Sciatic nerve (tissue), 1 donor: ENCODE results near the genes SEC16A and EGFL7.

DNA sequence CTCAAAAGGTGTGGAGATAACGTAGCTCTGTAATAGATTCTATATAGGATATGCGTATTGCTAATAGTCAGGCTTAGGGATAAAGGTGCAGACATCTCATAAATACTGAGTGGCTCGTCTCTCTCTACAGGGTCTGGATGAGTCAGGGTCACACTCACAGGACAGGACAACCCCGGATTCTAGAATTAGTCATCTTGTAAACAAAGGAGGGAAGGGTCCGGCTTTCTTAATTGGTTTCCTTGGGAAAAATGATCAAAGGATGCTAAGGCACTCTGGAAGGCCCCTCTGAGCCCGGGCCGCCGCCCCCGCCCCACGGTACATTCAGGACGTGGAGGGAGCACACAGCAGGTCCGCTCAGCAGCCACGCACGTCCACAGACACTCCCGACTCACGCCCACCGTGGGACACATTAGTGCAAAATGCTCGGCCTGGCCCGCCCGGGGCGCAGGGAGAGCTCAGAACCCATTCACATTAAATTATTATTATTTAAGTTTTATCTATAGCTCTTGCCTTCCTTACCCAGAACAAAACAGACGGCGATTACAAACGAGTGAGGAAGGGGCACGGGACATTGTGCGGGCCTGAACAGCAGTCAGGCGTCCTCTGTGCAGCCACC is 47.3 kb upstream of the UBAC1 start:
- PRO-cap, result bidirectional peak, plus-strand start at position 324 of the sequence, minus-strand start at position 135 of the sequence

DNA sequence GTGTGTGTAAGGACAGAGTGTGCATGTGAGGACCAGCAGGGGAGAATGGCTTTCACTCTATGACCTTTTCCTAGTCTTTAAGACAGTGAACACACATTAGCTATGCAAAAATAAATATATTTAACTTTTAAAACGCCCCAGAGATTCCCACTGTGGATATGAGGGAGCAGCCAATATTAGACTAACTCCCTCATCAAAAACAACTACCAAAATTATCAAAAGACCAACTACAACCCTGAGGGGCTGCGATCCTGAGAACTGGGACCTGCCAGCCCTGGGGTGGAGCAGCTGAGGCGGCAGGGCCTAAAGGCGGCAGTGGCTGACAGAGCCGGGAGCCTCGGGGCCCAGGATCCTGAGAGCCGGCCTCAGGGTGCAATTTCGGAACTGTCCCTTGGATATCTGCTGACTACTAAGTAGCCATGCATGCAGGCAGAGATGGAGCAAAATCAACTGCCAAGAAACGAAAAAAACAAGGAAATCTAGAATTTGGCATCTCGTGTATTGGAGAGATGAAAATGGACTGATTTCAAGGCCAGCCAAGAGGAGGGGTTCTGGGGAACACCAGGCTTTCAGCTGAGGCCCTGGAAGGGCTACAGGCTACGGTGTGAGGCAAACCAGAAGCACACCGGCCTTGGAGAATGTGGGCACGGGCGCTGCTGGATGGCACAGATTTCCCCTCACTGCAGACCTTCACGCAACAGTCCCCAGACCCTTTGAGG is 63.6 kb upstream of the UBAC1 start:
- PRO-cap, result no peak

DNA sequence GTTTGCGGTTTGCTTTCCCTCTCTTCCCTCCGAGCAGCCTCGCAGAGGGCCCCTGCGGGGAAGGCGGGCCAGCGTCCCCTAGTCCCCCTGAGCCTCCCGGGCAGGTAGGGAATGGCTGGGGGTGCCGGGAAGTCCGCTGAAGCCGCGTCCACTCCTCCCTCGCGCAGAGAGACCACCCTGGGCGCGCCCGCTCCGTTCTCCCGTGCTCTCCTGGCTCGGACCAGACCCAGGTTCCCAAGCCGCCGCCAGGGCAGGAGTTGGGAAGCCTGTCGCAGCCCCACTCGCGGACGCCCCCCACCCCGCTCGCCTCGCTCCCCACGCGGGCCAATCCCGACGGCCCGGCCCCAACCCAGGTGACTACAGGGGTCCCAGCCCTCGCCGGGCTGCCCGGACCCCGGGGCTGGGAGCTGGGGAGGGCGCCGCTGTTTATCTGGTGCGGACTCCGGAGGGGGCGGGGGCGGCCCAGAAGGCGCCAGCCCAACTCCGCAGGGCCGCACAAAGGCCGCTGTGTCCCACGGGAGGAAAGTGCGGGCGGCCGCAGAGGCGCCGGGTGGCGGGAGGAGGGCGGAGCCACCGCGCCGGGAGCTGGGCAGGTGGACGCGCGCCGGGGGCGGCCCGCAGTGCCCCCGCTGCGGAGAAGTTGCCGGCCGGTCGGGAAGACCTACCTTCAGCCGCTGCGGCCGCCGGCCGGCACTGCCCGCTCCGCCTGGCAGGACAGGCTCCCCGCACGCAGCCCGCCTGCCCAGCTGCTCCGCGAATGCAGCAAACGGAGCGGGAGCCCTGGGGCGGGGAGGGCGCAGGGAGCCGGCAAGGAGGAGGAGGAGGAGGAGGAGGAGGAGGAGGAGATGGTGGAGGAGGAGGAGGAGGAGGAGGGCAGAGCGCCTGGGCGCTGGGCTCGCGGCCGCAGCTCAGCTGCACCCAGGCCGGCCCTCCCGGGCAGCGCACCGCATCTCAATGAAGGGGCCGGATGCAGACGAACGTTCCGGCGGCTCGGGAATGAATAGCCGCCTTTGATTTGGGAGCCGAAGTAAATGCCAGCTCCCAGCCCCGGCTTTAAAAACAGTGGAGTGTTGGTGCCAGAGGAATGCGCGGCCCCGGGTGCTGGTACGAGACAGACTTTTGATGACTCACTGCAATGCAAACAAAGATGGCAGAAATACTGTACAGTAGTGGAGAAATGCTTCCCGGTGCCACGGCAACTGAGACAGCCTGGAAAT is 43.6 kb downstream of the NACC2 start:
- PRO-cap, result unidirectional peak, minus-strand start at position 956 of the sequence; bidirectional peak, plus-strand start outside the sequence, minus-strand start at position 1,002 of the sequence

GRCh38 chr9:136090754-136091343 is 4.2 kb downstream of the NACC2 start:
- PRO-cap, result bidirectional peak, plus-strand start at chr9:136091042, minus-strand start at chr9:136090866

GRCh38 chr9:136105204-136105871 is 10.2 kb upstream of the NACC2 start:
- PRO-cap, result no peak

DNA sequence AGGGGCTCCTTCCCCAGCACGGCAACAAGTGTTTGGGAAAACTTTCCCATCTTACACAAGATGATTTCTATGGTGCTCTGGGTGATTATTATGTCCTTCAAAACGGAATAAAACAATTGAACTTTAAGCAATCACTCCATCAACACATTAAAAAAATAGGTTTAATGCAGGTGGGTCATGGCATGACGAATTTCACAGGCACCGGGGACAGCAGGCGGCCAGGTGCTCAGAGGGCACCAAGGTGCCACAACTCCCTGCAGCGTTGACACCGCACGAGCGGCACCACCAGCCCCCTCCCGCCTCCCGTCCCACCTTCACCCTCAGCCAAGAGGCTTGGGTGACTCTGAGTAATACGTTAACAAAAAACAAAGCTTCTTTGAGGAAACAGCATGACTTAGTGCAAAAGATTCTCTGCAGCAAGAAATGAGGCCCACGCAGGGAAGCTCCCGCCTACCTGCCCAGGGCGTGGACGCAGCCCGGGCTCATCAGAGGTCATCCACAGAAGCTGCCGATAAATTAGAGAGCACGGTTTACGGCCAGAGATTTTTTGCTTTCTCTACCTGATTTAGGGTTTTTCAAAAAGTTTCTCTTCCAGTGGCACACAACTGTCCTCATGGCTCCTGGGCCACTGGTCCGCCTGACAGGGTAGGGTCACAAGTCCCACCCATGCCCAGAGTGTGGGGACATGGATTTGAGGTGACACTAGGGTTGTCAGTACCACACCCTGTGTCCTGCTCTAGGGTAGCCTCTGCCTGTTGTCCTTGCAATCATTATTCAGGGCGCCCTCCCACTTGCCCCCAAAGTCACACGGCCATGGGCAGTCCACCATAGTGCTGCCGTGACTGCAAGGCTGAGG is 4.0 kb downstream of the TMEM250 start:
- PRO-cap, result no peak

GRCh38 chr9:136254303-136255110 is 8.9 kb upstream of the QSOX2 start:
- PRO-cap, result no peak

- PRO-cap, result no peak
These were observed 6.8 kb upstream of the CCDC187 start for GRCh38 chr9:136310487-136311221.

GRCh38 chr9:136328025-136328247 is 597 bp downstream of the GPSM1 start:
- PRO-cap, result no peak

- PRO-cap, result no peak
These were observed 1.8 kb upstream of the SNAPC4 start for GRCh38 chr9:136401806-136402169.

DNA sequence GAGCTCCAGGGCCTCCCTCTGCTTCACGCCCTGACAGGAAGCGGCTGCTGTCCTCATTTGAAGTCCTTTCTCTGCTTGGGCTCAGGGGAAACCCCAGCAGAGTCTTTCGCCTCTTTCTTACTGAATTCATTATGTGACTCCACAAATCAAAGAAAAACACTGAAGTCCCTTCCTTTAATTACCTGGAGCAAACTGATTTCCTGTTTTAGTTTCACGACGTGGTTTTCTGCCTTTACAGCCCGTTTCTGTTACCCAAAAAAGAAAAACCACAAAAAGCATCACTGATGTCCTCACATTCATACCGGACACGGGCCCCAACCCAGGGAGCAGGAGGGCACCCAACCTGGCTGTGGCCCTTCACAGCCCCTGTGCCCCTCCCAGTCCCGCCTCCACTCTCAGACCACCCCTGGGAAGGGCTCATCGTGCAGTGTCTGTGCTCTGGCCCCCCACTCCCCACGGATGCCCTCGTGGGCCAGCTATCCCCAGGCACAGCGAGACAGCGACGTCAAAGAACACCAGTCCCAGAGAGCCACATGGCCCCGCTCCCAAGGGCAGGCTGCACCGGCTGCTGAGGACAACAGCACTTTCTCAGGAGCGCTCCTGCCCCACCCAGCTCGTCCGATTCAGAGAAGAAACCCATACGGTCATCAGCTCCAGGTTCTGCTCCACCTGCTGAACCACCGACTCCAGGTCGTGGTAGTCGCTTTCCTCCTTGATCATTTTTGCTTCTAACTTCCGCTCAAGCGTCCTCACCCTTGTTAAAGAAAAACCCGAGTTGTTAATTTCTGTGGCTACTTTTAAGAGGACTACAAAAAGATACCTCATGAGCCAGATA is 4.7 kb upstream of the SNAPC4 start:
- PRO-cap, result no peak

- PRO-cap, result no peak
These were observed 567 bp downstream of the PMPCA start for GRCh38 chr9:136410875-136411574.

DNA sequence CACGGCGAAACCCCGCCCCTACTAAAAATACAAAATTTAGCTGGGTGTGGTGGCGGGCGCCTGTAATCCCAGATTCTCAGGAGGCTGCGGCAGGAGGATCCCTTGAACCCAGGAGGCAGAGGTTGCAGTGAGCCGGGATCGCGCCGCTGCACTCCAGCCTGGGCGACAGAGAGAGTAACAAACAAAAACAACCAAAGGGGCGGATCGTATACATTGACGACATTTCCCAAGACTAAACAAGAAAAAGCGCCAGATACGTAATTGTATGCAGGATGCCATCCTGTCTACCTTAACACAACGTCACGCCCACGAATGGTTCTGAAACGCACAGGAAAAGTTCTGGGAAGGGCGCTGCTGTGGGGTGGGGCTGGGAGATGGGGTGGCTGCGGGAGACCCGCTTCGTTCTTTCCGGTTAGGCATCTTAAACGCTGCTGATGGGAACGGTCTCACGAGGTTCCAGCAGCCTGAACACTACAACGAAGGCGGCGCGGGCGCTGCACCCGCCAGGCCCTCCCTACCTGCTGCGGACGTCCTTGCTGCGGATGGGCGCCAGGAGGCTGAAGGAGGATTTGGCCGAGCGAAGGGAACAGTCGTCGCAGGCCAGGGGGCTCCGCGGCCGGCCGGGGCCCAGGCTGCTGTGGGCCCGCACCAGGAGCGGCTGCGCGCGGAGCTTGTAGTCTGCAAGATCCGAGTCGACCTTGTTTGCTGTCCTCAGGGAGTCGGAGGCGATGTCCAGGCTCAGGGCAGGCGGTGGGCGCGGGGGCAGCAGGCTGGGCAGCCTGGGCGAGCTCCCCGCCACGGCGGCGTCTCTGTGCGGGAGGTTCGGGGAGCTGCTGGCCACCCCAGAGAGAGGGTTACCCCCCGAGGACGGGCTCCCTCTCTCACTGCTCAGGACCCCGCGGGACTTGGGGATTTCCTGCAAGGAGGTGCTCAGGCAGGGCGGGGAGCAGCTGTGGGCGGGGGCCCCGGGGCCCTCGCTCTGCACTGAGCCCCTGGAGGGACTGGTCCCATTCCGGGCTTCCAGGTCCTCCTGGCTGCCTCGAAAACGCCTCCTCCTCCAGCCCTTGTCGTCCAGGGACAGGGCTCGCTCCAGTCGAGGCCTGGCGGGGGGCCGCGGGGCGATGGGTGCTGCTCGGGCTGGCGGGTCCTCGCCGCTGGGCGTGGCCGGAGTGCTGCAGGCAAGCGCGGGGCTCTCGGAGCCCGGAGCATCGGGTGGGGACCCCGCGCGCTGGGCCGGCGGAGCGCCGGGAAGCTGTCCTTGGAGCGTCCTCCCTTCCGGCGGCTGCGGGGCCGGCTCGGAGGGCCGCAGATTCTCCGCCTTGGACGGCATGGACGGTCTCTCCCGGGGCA is 1.1 kb downstream of the INPP5E start:
- PRO-cap, result unidirectional peak, plus-strand start at position 1,010 of the sequence; unidirectional peak, plus-strand start at position 1,185 of the sequence

DNA sequence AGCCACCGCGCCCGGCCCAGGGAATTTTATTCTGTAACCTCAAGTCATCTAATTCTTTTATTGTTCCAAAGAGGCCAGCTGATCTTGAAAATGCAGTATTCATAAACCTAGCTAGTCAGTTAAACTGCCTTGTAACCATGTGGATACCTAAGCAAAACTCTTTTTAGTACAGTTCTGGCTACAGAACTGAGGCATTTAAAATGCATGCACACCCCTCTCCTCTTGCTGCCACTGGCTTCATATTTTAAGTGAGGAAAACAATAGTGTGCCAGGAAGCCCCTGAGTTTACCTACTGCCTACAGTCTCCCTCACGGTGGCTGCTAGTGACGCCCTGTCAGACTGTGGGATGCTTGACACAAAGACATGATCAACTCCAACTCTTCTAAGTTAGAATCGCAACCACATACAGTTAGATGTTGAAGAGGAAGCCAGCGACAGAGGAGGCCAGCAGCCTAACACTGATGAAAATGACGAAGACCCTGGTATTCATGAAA is 1.4 kb downstream of the SEC16A start:
- PRO-cap, result unidirectional peak, plus-strand start at position 412 of the sequence

DNA sequence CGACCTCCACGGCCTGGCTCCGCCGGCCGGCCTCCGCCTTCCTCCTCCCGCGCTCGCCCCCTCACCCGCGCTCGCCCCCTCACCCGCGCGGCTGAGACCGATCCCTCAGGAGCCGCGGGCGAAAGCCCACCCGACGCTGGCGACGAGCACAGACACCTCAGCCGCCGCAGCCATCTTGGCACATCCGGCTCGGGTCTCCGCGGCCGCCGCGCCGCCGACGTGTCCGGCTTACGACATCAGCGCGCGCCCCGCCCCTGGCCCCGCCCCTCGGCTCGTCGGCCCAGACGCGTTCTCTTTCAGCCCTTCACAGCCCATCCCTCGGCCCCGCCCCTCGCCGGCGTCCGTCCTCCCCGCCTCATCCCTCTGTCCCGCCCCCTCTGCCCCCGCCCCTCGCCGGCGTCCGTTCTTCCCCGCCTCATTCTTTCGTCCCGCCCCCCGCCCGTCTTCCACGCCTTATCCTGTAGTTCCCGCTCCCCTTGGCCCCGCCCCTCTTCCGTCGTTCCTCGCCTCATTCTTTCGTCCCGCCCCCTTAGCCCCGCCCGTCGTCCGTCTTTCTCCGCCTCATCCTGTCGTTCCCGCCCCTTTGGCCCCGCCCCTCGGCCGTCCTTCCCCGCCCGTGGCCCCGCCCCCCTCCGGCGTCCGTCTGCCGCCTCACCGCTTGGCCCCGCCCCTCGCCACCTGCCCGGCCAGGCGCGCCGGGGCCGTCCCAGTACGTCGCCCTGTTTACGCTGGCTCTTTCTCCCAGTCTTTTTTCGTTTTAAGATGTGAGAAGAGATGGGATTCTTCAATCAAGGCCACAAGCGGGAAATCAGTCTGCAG is at the start of gene SEC16A:
Gene SEC16A (minus strand): TSS at position 186 of the 819 bp plus-strand sequence.
- PRO-cap, result unidirectional peak, minus-strand start at position 191 of the sequence; unidirectional peak, plus-strand start at position 671 of the sequence

DNA sequence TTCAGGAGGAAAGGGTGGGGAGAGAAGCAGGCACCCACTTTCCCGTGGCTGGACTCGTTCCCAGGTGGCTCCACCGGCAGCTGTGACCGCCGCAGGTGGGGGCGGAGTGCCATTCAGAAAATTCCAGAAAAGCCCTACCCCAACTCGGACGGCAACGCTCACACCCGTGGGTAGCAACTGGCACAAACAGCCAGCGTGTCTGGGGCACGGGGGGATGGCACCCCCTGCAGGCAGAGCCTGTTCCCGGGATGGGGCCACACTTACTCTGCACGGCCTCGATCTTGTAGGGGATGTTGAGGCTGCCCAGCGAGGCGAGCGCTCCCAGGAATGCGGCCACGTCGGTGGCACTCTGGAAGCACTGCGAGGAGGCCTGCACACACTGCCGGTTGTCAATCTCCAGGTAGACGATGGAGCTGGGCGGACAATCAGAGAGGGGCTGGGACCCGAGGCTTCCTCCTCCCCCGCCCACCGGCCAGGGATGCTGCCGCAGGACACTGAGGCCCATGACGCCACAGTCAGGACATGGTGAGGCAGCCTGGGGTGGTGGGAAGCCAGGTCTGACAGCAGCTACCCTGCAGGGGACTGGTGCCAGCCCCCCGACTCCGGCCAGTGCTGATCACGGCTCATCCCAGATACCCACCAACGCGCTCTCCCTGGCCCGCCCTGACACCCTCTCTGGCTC is 20.2 kb upstream of the SEC16A start:
- PRO-cap, result no peak

DNA sequence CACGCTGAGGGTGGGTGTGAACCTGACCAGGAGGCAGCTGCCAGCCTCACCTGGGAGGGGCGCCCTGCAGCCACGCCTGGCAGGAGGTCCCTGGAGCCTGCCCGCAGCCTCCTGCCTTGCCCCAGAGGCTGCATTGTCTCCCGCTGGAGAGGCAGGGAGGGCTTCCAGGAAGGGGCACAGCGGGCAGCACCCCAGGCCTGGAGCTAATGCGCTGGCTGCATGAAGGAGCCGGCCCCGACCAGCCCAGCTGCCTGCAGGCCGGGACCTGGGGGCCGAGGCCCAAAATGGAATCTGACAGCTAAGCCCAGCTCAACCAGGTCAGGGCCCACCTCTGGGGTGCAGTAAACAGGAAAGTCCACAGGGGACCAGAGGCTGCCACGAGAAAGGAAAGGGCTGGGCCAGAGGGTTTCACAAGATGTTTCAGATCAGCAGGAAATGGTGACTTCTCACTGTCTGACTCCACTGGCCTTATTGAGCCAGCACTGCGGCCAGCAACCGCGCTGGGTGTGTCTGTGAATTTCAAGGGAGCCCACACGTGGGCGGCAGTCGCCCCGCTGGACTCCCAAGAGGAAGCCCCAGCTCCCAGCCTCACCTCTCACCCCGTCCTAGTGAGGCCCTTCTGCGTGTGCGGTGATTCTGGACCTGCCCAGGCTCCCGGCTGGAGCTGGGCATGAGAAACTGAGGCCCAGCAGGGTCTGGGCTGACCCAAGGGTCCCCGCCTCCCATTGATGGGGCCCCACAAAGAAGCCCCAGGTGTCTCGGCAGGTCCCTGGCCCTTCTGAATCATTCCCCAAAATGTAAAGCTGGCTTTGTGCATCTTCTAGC is 18.7 kb upstream of the NOTCH1 start:
- PRO-cap, result bidirectional peak, plus-strand start at position 542 of the sequence, minus-strand start at position 338 of the sequence

DNA sequence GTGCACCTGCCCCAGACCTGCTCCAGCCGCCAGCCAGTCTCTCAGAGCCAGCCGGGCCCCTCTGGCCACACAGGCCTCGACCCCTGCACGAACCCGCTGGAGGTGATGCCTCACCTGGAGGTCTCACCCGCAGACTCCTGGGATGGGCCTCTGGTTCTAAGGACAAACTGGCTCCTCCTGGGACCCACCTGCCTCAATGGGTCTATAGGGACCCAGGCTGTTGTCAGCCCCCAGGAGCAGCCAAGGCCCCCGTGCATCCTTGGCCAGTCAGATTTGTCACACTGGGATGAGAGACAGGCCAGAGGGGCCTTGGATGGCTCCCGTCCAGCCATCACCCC is 38.1 kb upstream of the EGFL7 start:
- PRO-cap, result no peak

- PRO-cap, result bidirectional peak, plus-strand start at chr9:136662398, minus-strand start at chr9:136662433; bidirectional peak, plus-strand start at chr9:136662917, minus-strand start at chr9:136662661; bidirectional peak, plus-strand start at chr9:136663170, minus-strand start at chr9:136663184
These were observed at the start of gene EGFL7 for GRCh38 chr9:136662225-136663531. EGFL7 (plus strand) TSS chr9:136662916.

GRCh38 chr9:136665410-136666309 is 2.9 kb downstream of the EGFL7 start:
- PRO-cap, result bidirectional peak, plus-strand start at chr9:136665598, minus-strand start at chr9:136665609; bidirectional peak, plus-strand start at chr9:136665810, minus-strand start at chr9:136665823